Retinal pigment epithelial cell (primary cell): ENCODE measurements around a stretch of chr14.

- RRBS: no CpG with 5 or more reads among the region's 6 CpGs
Observed at GRCh38 chr14:101994057-101994552, 29.7 kb downstream of the DYNC1H1 start.

DNA sequence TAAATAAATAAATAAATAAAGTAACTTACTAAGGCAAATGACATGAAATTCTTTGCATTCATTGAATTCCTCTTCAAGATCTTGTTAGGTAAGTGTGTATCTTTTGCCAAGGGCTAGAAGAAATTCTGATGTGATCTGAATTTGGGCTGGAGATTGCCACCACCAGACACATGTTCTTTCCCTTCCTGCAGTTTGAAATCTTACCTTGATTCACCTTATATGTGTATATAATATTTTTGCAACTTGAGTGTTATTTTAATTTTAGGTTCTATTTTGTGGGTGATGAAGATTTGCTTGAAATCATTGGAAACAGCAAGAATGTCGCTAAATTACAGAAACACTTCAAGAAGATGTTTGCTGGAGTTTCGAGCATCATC lies 39.9 kb downstream of the DYNC1H1 start:
- RRBS: no CpG with 5 or more reads among the region's 2 CpGs

- RRBS: no CpG with 5 or more reads among the region's 14 CpGs
Observed at GRCh38 chr14:102019836-102020582, 55.6 kb downstream of the DYNC1H1 start.

DNA sequence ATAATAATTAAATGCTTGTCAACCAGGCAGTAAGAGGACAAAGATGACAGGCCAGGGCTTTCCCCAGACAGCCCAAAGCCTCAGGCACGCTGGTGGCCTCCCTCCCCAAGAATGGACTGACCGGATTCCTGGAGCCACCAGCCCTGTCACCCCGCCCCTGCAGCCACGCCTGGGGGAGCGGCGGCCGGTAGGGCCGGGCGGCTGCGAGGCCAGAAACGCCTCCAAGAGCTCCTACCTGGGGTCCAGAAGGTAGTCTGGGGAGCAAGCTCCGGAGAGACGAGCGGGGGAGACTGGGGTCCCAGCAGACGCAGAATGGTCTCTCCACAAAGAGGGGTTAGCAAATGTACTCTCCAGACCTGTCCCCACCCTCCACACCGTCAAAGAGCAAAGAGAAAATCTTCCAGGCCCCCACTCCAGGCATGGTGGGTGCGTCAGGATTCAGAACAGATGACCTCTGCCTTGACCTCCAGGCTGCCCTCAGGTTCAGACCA lies 23.3 kb downstream of the HSP90AA1 start:
- RRBS: 5% methylated on average over 11 of the region's 17 CpGs

DNA sequence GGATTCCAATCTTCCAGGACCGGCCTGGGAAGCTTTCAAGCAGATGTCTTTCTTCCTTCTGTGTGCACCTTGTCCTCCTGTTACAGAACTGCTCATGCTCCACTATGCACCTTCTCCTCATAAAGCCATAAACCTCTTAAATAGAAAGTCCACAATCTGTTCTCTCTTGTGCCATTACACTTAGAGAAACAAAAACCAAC lies 12.5 kb downstream of the MOK start:
- RRBS: no CpG with 5 or more reads among the region's 1 CpG

GRCh38 chr14:102304302-102304705 lies 660 bp downstream of the MOK start:
- RRBS: no CpG with 5 or more reads among the region's 7 CpGs

DNA sequence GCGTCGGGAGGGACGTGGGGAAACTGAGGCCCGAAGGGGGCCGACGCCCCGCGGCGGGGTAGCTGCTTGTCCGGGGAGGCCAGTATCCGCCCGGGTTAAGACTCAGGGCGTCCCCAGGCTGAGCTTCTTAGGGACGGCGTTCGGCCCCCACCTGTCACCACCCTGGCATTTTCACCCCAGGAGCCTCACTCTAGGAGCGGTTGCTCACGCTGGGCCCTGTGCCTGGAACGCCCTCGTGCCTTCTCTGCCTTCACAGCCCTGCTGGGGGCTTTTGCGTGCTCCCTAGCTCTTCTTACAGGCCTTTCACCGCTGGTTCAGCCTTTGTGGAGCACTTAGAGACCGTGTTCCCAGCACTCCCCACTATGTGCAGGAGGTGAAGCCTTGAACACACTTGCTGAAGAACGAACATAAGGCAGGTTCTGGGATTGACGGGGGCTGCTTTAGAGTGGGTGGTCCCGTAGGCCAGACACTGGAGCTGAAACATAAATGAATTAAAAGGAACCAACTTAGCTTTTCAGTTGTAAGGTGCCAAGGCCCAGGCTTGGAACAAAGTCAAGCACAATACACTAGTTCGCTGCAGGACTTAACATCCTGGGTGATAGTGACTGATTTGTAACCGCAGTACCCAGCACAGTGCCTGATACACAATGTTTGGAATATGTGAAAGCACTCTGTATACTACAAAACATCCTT lies 659 bp downstream of the ZNF839 start:
- RRBS: no CpG with 5 or more reads among the region's 28 CpGs

- RRBS: no CpG with 5 or more reads among the region's 14 CpGs
Observed at GRCh38 chr14:102370210-102371112, 7.7 kb downstream of the TECPR2 start.

DNA sequence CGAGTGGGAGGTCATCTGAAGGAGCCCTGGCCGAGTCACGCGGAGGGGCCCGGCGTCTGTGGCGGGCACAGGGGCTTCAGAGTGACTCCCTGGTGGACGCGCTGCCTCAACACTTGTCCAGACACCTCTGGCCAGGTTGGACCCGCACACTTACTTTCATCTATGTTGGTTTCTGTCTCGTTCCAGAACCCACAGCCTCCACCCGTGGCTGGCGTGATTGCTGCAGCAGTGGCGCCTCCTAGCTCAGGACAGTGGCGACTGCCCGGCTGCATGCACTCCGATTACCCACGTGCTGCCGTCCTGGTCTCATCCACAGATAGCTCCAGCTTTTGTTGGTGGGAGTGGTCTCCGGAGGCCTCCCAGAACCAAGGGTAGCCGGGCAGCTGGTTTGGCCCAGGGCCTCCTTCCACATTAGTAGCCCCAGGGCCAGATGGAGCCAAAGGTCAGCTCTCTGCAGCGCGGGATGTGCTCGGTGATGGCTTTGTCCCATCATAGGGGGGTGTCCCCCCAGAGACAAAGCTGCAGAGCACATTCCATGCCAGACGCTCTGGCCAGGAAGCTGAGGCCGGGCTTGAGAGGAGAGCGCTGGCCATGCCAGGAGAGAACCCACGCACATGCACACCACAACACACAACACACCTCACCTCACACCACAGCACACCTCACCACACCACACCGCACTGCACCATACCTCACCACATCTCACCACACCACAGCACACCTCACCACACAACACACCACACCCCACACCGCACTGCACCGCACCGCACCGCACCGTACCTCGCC lies 11.1 kb downstream of the ANKRD9 start:
- RRBS: 65% methylated on average over 5 of the region's 35 CpGs

- RRBS: no CpG with 5 or more reads among the region's 30 CpGs
Observed at GRCh38 chr14:102545406-102546292, 36.1 kb upstream of the ANKRD9 start.

GRCh38 chr14:102616765-102617102 lies 24.3 kb downstream of the RCOR1 start:
- RRBS: no CpG with 5 or more reads among the region's 3 CpGs

DNA sequence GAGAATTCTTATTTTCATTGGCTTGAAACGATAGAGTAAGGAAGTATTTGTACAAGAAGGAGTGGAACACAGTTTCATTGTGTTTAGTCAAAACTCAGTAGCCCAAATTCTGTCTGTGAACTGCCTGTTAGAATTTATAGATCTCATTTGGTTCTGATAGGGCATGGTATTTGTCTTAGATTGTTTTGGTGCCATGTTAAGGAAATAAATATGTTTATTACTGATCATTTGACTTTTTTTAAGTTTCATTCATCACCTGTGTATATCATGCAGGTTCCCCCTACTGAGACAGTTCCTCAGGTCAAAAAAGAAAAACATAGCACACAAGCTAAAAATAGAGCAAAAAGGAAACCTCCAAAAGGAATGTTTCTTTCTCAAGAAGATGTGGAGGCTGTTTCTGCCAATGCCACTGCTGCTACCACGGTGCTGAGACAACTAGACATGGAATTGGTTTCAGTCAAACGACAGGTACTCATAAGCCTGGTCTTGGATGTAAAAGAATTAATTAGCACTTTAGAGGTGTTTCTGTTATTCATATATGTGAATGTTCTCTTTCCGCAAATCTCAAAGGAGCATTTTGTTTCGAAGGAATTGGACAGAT lies 63.0 kb upstream of the TRAF3 start:
- RRBS: no CpG with 5 or more reads among the region's 5 CpGs

- RRBS: no CpG with 5 or more reads among the region's 5 CpGs
Observed at GRCh38 chr14:102778989-102779465, 1.8 kb downstream of the TRAF3 start.

DNA sequence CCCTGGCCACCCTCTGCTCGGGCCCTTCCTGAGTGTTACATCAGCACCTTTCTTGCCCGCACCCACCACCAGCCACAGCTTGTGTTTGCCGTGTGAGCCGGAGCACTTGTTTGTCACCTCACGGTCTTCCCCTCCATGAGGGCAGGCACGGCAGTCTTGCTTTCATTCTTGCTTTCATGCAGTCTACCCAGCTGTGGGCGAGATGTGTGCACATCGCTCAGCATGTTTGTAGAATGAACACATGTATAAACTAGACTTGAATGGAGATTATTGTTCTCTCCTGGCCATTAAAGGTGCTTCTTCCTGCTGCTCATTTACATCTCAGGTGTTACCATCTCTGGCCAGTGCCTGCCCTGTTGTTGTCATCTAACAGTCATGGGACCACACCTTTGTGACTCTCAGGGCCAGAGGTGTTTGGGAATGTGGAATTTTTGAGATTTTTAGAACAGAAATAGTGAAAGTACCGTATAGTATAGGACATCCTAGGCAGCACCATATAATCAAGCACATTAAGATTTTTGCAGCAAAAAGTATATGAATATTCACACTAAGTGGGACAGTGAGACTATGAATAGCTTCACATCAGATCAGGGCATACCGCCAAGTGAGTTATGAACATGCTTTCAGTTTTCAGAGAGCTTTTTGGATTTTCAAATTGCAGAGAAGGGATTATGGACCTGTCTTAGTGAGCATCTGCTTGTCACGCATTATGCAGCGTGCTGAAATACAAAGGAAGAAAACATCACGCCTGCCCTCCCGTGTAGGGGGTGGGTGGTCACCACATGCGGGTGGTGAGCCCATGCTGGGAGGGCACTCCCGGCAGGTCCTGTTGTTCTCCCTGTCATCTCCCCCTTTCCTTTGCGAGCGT lies 42.3 kb downstream of the TRAF3 start:
- RRBS: no CpG with 5 or more reads among the region's 18 CpGs

- RRBS: 58% methylated on average over 2 of the region's 14 CpGs
Observed at GRCh38 chr14:102822321-102822991, 45.2 kb downstream of the TRAF3 start.

- RRBS: no CpG with 5 or more reads among the region's 3 CpGs
Observed at GRCh38 chr14:102879136-102879497, 43.3 kb upstream of the AMN start.

GRCh38 chr14:102930542-102931715 lies 8.5 kb downstream of the AMN start:
- RRBS: 11% methylated on average over 3 of the region's 57 CpGs

DNA sequence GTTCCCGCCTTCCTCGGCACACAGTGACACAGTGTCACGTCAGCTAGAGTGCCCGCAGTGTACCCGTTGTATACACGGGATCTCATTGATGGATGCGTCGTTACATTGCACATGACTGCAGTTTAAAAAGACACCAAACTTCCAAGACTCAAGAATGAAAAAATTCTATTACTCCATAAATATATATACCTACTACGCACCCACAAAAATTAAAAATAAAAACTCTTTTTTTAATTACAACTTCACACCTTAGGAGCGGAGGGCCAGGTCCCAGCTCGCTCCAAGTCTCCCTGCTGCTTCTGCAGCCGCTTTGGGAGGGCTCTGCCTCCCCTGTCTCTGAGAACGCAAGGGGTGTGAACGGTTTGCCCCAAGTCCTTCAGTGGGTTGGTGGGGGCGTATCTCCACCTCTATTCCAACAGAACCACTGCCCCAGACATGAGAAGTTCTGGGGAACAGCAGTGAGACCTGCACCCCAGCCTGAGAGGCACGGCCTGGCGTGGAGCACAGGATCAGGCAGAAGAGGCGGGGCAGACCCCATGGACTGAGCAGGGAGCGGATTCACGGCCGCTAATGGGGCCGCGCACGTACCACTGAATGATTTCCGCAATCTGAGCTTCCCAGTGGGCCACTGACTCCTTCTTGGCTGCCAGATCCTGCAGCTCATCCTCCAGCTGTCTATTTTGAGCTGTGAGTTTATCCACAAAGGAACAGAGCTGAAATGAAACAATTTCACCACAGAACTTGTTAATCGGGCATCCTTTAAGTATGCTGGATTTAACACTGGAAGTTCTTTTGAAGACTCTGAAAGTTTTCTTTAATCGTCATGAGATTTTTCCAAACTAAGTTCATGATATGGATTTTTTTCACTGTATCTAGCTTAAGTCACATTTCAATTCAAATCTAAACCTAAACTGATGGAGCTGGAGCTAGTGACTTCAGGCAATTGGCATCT lies 44.3 kb downstream of the AMN start:
- RRBS: no CpG with 5 or more reads among the region's 27 CpGs

DNA sequence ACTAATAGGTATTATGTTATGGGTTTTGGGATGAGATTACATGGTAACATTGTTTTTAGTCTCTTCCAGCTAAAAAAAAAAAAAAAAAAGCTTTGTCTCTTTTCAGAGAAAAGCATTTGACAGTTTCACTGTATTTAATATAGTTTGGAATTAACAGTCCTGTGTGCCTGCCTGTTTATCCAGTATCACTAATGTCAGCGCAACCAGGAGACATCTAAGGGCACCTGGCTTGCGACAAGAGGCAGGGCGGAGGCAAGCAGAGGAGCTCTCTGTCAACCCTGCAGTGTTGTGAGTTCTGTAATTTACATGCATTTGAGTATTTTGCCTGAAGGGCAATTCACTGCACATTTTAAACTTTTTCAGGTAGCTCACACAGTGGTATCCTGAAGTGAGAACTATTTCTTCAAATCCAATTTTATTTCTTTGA lies 6.0 kb downstream of the CDC42BPB start:
- RRBS: no CpG with 5 or more reads among the region's 3 CpGs

DNA sequence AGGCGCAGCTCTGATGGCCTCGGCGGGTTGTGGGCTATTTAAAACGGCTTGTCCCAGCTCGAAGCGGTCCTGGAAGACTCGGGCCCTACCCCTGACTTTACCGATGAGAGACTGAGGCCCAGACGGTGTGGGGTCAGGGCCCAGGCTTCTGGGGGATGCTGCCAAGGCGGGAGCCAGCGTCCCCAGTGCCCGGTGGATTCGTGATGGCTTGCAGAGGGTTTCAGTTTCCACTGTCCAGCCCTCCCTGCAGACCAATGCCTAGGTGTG lies 654 bp upstream of the CDC42BPB start:
- RRBS: under 1% methylated on average over 2 of the region's 13 CpGs